Fibroblast of villous mesenchyme (primary cell): ENCODE measurements around a stretch of chr1.

DNA sequence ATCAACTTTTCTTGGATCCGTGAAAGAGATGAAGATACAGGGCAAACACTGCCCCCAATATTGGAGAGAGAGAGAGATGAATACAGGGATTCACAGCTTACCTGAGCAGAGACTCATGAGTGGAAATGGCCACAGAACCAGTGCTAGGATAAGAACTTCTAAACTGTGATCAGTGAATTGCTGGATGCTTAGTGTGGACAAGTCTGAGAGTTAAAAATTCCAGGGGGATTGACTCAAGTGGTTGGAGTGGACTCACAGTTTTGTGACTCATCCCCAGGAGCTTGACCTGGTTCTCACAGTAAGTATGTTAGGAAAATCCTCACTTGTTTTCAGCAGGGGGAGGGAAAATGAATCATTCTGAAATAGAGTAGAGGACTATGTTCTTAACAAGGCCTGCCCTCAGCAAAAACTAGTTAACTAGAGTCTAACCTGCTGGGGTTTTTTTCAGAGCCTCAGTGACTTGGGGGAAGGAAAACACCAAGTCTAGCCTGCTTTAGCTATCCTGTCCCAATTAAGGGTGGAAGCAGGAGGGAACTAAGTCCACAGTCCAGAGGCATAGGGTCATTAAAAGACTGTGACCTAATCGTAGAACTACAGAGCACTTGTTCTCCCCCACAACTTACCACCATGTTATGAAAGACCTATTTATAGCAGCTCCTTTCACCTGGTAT, 6.2 kb upstream of the CDC73 start:
- CAGE, long polyA plus RNA: no peak

GRCh38 chr1:194911456-194912008, 1696.7 kb downstream of the KCNT2 start:
- CAGE, long polyA plus RNA: no peak

DNA sequence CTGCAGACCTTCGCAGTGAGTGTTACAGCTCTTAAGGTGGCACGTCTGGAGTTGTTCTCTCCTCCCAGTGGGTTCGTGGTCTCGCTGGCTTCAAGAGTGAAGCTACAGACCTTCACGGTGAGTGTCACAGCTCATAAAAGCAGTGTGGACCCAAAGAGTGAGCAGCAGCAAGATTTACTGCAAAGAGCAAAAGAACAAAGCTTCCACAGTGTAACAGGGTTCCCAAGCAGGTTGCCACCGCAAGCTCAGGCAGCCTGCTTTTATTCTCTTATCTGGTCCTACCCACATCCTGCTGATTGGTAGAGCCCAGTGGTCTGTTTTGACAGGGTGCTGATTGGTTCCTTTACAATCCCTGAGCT, 886.1 kb downstream of the KCNT2 start:
- CAGE, long polyA plus RNA: no peak

DNA sequence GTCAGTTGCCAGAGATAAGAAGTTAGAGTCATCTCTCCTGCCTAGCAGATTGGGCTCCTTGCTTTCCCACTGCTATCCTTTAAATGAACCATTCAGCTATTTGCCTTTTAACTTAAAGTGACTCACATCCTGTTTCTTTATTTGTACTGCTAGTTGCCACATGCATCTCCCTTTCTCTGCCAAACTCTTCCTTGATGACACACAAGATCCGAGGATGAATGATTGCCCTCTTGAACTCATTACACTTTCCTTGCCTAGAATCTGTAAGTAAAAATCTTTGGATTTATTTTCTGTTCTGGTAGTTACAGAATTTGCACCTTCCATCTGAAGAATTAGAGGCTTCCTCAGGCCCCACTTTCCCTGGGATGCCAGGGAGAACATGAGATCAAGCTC, 427.0 kb downstream of the KCNT2 start:
- CAGE, long polyA plus RNA: no peak

- CAGE, long polyA plus RNA: no peak
Observed at GRCh38 chr1:196655460-196655961, 3.7 kb downstream of the CFH start.

DNA sequence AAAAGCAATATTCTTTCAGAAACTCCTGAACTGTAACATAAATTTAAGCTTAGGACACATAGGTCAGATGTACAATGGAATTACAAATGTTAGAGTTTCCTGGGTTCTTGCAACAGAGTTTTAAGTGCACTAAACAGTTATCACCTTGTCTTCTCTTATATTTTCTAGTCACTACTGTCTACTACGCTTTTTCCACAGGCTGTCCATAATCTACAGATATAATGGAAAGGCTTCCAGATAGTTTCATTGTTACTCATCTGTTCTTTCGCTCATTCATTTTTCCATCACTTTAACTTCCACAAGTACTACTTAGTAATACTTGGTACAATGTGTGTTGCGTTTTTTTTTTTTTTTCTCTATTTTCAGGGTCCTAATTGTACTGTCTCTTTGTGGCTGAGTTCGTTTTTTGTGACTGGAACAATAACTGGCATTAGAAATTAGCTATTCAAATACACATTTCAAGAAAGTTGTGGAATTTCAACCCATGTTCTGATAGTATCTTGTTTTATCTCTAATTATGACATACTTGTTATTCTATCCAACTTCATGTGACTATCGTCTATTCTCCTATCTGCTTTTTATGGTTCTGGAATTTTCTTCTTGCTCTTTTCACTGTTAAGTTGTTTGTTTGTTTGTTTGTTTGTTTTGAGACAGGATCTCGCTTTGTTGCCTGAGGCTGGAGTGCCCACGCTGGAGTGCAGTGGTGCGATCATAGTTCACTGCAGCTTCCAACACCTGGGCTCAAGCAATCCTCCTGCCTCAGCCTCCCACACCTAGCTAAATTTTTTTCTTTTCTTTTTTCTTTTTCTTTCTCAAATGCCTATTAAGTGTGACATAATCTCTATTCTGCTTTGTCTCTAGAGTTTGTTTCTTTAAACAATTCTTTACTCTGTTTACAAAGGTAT, 4.8 kb downstream of the CFH start:
- CAGE, long polyA plus RNA: no peak

GRCh38 chr1:197103266-197104297, 36.5 kb upstream of the F13B start:
- CAGE, long polyA plus RNA: no peak

- CAGE, long polyA plus RNA: no peak
Observed at GRCh38 chr1:197178928-197179405, 22.1 kb downstream of the ZBTB41 start.

DNA sequence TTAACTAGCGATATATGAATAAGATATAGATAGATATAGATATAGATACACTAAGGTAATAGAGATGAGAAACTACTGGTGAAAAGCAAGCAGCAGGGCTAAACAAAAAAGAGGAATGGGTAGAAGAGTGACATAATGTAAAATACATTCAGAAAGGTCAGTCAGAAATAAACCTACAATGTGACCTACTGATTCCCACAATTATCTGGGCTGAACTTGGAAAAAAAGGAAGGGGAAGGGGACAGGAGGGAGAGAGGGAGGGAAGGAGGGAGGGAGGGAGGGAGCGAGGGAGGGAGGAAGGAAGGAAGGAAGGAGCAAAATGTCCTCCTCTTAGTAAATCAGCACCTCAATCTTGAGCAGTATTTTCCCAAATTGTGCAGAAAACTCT, 3.8 kb downstream of the ZBTB41 start:
- CAGE, long polyA plus RNA: no peak

- CAGE, long polyA plus RNA: no peak
Observed at GRCh38 chr1:197737032-197737644, 38.1 kb downstream of the DENND1B start.

- CAGE, long polyA plus RNA: no peak
Observed at GRCh38 chr1:197954923-197955430, 37.8 kb downstream of the LHX9 start.

GRCh38 chr1:198211270-198212003, 54.6 kb downstream of the NEK7 start:
- CAGE, long polyA plus RNA: no peak

DNA sequence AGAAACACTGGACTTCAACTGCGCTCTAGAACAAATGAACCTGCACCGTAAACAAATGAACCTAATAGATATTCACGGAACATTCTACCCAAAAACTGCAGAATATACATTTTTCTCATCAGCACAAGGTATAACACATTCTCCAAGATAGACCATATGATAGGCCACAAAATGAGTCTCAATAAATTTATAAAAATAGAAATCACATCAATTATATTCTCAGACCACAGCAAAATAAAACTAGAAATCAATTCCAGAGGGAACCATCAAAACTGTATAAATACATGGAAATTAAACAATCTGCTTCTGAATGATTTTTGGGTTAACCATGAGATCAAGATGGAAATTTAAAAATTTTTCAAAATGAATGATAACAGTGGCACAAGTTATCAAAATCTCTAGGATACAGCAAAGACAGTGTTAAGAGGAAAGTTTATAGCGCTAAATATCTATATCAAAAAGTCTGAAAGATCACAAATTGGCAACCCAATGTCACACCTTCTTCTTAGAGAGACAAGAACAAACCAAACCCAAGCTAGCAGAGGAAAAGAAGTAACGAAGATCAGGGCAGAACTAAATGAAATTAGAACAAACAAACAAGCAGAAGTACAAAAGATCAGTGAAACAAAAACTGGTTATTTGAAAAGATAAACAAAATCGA, 59.3 kb downstream of the NEK7 start:
- CAGE, long polyA plus RNA: no peak

GRCh38 chr1:198620206-198620736, 18.6 kb upstream of the PTPRC start:
- CAGE, long polyA plus RNA: no peak

GRCh38 chr1:198648994-198649670, 10.3 kb downstream of the PTPRC start:
- CAGE, long polyA plus RNA: no peak

DNA sequence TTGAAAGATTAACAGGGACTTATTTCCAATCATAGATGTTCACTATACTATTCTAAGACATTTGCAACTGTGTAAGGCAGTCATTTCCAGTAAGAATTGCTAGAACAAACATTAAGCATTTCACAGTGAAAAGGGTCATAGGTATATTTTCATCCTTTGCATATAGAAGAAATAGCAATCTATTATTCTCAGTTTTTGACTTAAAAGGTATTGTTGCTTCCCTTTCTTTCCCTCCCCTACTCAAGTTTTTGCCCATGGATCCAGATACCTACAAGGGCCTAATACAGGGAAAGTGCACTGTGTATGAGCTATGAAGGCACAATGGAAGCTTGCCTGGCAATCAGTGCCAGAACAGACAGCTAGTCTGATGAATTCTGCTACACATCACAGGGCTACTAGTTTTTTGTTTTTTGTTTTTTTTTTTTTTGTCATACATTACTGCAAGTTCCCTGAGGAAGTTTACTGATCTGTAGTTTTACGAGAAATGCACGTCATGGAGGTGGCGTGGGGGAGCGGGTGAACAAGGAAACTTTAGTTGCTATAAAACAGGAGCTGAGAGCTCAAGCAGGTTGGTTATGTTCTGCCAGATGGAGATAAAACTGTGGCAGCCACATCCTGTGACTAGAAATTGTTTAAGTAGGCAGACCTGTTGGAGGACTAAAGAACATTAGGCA, 17.5 kb downstream of the PTPRC start:
- CAGE, long polyA plus RNA: no peak

DNA sequence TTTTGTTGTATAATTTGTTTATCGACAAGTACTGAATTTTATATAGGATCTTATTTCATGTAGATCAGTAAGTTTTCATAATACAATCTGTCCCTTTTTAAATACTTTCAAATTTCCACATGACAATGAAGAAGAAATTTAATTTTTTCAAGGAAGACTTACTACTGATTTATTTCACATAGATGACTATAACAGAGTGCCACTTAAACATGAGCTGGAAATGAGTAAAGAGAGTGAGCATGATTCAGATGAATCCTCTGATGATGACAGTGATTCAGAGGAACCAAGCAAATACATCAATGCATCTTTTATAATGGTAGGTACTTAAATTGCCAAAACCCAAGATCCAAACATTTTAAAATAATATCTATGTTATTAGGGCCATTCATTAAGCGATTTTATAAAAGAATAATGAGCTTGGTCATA, 110.4 kb downstream of the PTPRC start:
- CAGE, long polyA plus RNA: no peak

DNA sequence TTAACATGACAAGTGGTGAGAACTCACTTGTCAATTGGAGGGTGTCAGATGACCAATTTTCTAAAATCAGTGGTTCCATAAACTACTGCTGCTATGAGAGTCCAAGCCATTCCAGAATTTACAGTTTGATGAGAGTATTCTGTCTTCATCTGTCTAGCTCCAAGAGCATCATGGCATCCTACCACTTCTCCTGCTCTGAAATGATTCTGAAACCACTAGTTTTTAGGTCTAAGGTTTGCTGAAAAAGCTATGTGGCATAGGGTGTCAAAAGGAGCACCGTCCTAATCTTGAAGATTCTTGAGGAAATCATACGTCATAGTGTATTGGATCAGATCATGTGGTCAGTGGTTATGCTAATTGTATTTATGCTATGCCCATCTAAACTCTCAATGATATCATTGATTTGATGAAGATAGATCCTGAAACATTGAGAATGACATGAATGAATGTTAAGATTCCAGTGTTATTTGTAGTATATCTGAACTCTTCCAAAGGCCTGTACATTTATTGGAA, 281.3 kb downstream of the PTPRC start:
- CAGE, long polyA plus RNA: no peak

DNA sequence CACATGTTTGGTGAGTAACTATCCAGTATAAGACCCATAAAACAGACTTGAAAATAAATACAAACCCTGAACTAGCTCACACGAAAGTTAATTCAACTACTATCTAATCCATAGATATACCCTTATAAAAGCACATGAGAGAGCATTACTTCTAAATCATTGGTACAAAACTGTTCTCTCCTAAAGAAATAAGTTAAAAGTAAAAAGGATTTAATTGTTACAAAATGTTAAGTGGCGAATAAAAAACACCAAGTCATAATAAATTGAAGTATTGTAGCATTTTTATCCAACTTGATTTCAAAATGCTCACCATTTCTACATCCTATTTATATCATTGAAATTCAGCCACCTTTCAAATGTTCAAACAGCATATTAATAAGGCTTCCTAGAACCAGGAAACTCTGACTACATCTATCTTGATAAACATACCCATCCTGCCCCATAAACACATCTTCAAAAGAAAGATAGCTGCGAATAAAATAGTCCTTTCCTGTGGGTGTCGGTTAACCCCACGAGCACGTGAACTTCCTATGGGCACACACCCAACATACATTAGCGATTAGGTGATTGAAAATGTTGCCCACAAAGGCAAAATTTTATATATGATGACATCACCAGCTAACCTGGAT, 295.8 kb downstream of the PTPRC start:
- CAGE, long polyA plus RNA: no peak

- CAGE, long polyA plus RNA: no peak
Observed at GRCh38 chr1:199041735-199042074, 402.9 kb downstream of the PTPRC start.